Brain (tissue), 1 donor: ENCODE data around the gene WDR37.

GRCh38 chr10:133983-134361, 1.3 kb upstream of the ZMYND11 start:
- RRBS, result no CpG with 5 or more reads among the region's 9 CpGs

DNA sequence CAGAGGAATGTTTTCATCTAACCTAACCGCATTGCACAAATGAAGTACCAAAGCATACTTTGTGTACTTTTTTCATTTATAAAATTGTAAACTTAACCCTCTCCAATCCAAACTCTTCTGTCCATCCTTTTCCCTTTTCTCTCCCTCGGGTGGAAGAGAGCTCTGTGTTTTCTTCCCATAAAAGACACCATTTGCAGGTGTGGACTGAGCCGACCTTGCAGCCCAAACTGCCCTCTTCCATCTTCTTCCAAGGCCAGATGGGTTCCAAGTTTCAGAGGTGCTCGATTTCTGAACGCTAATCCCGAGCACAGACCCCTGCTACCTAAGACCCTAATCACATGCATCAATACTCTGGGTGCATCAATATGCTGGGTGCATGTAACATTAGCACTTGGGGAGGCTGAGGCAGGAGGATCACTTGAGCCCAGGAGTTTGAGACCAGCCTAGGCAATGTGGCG, 158.7 kb downstream of the ZMYND11 start:
- RRBS, result no CpG with 5 or more reads among the region's 7 CpGs

- RRBS, result no CpG with 5 or more reads among the region's 15 CpGs
Observed at GRCh38 chr10:323714-324344, 188.6 kb downstream of the ZMYND11 start.

DNA sequence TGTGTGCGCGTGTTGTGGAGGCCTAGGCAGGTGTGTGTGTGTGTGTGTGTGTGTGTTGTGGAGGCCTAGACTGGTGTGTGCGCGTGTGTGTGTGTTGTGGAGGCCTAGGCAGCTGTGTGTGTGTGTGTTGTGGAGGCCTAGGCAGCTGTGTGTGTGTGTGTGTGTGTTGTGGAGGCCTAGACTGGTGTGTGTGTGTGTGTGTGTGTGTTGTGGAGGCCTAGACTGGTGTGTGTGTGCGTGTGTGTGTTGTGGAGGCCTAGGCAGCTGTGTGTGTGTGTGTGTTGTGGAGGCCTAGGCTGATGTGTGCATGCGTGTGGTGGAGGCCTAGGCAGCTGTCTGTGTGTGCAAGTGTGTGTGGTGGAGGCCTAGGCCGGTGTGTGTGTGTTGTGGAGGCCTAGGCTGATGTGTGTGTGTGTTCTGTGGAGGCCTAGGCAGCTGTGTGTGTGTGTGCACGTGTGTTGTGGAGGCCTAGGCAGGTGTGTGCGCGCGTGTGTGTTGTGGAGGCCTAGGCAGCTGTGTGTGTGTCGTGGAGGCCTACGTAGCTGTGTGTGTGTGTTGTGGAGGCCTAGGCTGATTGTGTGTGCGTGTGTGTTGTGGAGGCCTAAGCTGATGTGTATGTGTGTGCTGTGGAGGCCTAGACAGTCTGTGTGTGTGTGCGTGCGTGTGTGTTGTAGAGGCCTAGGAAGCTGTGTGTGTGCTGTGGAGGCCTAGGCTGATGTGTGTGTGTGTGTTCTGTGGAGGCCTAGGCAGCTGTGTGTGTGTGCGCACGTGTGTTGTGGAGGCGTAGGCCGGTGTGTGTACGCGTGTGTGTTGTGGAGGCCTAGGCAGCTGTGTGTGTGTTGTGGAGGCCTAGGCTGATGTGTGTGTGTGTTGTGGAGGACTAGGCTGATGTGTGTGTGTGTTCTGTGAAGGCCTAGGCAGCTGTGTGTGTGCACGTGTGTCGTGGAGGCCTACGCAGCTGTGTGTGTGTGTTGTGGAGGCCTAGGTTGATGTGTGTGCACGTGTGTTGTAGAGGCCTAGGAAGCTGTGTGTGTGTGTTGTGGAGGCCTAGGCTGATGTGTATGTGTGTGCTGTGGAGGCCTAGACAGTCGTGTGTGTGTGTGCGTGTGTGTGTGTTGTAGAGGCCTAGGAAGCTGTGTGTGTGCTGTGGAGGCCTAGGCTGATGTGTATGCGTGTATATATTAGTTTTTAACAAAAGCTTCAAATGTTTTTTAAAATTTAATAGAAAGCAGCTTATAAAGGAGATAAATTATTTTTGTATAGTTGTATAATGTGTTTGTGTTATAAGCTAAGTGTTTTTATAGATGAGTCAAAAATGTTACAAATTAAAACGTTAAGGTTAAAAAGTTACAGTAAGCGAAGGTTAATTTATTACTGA, 202.1 kb downstream of the ZMYND11 start:
- RRBS, result no CpG with 5 or more reads among the region's 31 CpGs

GRCh38 chr10:444147-445087, 245.1 kb downstream of the DIP2C start:
- RRBS, result no CpG with 5 or more reads among the region's 26 CpGs

- RRBS, result 55% methylated on average over 3 of the region's 17 CpGs
Observed at GRCh38 chr10:450847-451731, 238.4 kb downstream of the DIP2C start.

DNA sequence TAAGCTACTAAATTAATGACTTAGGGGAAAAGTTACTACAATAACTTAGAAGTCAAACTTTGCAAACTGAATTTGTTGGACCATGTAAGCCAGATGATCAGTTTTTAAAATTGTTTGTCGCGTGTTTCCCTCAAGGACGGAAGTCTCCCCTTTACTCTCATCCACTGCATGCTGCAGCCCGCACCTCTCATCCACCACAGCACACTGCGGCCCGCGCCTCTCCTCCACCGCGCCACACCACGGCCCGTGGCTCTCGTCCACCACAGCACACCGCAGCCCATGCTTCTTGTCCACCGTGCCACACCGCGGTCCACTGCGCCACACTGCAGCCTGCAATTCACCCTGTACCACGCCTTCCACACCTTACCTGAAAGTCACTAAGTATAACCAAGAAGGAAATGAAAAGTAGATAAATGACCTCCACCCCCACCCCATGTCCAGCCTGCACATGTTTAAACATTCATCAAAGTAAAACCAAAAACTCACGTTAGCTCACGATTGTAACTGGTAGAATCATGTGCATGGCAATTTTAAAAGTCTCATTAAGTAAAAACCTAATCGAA, 176.1 kb downstream of the DIP2C start:
- RRBS, result no CpG with 5 or more reads among the region's 21 CpGs

DNA sequence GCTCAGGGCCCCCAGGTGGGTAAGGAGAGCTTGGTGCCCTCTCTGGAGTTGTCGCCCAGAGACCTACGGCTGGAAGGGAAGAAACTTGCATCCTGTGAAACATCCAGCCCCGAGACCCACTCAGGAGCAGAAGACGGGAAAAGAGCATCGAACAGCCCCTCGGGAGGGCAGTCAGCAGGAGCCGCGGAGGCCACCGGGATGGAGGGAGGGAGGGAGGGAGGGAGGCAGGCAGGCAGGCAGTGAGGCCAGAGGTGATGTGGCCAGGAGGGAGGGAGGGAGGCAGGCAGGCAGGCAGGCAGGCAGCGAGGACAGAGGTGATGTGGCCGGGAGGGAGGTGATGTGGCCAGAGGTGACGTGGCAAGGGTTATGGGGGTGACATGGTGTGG, 141.2 kb downstream of the DIP2C start:
- RRBS, result no CpG with 5 or more reads among the region's 12 CpGs

GRCh38 chr10:690410-691109, 1.1 kb upstream of the DIP2C start:
- RRBS, result 98% methylated on average over 13 of the region's 31 CpGs

DNA sequence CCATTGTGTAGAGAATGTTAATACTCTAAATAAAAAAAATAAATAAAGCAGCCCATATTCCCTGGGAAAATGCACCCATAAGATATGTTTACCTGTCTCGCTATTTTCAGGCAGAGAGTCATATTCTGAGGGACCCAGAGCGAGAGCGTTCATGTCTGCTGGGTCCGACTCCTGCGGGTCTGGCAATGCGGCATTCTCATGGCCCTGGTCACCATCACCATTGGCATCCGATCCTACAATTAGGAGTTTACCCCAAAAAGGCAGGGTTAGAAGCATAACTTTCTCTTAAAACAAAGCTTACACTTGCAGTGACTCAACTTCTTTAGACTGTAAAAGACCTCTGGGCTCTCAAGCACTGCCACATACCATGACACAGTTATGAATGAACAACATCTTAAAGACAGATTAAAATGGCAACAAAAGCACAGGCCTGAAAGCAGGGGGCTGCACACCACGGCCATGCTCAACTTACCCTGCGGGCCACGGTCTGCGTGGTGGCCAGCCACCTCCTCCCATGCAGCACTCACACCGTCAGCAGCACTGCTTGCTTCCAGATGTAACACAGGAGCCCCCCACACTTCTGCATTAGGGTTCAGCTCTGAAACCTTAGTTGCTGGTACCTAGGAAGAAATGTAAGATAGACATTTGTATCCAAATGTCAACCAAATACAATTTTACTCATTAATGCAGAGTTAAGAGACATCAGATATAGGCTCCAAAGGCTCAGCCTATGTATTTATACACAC, 67.7 kb downstream of the LARP4B start:
- RRBS, result no CpG with 5 or more reads among the region's 12 CpGs

DNA sequence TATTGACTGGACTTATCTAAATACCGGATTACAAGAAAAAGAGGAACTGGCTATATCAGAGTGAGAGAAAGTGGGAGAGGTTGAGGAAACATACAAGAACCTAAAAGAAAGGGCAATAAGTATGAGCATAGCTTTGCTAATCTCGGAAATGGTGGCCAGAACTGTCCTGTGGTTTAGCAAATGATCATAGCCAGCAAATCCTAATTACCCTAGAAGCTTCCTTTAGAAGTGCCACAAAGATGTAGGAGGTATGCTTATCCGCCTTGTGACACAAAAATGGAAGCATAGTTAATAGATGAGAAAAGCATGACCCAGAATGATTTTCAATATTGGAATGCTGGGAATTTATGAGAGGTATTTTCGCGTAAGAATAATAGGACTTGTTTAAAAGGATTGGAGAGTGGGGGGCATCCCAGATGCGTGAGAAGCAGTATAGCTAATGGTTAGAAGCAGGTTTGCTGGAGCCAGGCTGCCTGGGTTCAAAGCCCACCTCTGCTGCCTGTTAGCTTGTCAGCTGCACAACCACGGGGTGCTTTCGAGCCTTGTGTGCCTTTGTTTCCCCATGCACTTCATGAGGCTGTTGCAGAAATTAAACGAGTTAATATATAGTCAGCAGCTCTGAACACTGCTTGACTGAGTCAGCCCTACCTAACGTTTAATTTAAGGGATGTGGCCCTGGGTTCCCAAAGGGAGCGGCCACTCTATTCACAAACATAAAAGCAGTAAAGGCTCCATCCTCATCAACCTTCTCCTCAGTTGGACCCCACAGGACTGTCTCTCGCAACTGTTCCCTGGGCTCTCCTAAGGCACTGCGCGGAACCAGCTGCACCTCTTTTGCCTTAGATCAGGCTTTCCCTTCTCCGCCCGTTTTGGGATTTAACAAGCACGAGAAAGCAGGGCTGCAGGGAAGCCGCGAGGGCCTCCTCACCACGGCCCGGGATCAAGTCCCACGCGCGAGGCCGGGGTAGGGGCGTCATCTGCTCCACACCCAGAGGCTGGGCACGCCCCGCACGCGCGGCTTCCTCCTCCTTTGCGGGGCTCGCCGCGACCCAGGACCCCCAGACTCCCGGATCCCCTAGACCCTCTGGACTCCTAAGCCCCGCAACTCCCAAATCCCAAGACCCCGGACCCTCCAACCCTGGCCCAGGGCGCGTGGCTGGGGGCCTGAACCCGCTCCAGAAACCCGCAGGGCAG, 847 bp upstream of the GTPBP4 start:
- RRBS, result 2% methylated on average over 9 of the region's 42 CpGs

- RRBS, result no CpG with 5 or more reads among the region's 18 CpGs
Observed at GRCh38 chr10:1005383-1006265, 17.4 kb downstream of the GTPBP4 start.

GRCh38 chr10:1012053-1012802, 13.4 kb downstream of the IDI2 start:
- RRBS, result no CpG with 5 or more reads among the region's 14 CpGs

DNA sequence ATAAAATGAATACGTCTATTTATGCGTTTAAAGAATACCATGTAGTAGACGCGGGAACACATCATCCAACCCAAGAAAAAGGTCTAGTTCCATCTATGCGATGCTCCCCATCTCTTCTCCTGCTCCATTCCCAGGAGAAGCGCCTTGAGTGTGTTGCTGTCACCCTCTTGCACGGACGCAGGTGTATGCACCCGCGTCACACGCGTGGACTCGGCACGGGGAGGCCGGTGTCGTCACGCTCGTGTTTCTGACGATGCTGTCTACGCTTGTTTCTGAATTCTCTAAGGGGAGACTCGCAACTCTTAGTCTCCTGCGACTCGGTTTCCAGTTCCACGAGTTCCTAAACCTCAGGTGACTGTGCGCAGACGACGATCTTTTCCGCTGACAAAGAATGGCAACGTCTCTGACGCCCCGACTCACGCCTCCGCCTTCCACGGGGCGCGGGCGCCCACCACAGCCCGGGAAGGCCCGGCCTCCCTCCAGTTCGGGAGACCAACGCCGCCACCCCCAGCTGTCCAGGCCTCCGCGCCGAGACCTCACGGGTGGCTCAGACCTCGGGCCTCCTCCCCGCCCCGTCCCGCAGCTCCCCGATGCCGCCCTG, 593 bp downstream of the IDI1 start:
- RRBS, result no CpG with 5 or more reads among the region's 52 CpGs

DNA sequence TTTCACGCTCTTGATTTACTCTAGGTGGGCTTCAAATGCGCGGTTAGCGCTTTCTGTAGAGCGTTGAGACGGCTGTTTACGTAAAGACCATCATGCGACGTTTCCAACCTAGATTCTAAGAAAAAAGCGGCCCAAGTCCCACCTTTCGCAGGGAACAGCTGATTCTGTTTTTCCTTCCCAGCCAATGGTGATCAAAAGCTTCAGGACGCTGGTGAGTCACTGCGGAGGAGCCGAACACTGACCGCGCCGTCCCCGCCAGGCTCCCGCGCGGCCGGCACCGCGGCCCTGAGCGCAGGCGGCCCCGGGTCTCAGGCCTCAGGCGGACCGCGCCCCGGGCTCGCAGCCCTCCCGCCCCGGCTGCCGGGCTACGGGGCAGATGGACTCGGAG, at the start of gene WDR37:
WDR37 (plus strand) TSS at position 219 of the 388 bp plus-strand sequence.
- RRBS, result 0% methylated on average over 2 of the region's 37 CpGs

- RRBS, result no CpG with 5 or more reads among the region's 8 CpGs
Observed at GRCh38 chr10:1057829-1058302, 1.7 kb downstream of the WDR37 start.

GRCh38 chr10:1135311-1135661, 79.1 kb downstream of the WDR37 start:
- RRBS, result no CpG with 5 or more reads among the region's 4 CpGs

- RRBS, result no CpG with 5 or more reads among the region's 14 CpGs
Observed at GRCh38 chr10:1549402-1549812, 187.9 kb downstream of the ADARB2 start.

DNA sequence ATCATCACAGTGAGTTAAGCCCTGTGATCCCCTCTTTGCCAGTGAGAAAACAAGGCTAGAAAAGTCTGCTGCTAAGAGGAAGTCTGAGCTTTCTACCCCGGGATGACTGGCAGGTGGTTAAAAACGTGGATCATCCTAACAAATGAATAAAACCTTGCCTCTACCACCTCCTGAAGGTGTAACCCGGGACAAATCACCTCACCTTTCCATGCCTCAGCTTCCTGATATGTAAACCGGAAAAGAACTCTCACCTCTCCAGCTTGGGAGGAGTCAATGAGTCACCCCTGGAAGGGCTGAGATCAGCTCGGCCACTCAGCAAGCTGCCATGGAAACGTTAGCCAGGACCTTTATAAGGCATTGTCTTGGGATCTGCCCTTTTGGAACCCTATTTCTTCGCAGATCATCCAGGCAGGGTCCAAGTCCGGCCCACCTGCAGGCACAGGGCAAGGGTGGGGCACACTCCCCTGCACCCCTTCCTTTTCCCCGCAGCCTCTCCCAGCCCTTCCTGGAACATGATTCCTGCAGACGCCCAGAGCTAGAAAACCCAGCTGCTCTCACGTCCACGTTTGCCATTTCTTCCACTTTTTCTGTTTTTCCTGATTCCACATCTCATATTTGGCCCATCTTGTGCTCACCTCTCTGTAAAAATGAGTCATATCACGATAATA, 81.6 kb upstream of the PFKP start:
- RRBS, result 77% methylated on average over 3 of the region's 13 CpGs

DNA sequence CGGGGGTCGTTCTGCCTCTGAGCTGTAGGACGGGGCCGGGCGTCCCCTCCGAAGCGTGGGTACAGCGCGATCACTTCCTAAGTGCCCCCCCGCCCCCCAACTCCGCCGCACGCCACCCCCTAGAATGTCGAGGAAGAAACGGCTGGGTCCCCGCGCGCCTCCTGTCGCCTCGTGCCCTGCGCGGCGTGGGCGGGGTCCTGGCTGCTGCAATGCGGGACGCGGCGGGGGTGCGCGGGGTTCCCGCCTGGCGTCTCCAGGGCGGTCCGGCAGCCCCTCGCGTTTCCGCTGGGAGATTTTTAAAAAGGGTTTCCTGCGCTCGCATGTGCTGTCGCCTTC, 707 bp downstream of the PFKP start:
- RRBS, result 2% methylated on average over 10 of the region's 40 CpGs